Neural crest cell (in vitro differentiated cells): ENCODE data around the genes AKAP5 and PLEKHG3.

DNA sequence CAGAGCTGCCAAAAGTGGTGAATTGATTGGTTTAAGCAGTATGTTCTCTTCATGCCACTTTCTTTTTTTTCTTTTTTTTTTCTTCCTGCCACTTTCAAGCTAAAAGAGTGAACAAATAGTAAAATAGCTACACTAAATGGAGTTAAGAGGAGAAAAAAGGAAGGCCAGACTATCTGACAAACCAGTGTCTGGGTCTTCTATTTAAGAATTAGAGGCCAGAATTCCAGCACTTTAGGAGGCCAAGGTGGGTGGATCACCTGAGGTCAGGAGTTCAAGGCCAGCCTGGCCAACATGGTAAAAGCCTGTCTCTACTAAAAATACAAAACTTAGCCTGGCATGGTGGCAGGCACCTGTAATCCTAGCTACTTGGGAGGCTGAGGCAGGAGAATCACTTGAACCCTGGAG is 9.1 kb upstream of the WDR89 start:
- PRO-cap = no peak

DNA sequence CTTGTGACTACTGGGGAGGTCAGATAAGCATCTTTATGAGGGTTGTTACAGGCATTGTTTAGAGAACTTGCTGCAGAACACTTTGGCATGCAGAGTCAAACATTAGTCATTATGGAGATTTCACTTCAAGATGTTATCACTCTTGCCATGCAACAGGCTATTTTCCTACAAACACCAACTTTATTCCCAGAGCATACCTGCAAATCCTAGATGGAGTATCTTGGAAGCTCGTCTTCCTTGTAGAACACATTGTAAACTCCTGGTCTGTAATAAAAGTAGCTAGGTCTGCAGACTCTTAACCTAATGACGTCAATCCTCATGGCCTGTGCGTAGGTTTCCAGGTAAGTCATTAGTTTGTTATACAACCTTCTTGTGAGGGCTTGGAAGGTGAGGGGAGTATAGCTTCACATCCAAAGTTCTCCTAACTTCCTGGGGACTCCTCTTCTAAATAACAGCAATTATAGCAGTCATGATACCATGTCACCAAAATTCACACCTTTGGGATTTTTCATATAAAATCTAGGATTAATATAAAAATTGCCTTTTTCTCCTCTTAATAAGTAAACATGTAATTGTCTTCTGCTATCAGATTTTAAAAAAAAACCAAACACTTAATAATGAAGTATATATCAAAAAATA is 36.4 kb upstream of the WDR89 start:
- PRO-cap = no peak

- PRO-cap = no peak
These were observed 41.4 kb downstream of the SGPP1 start for GRCh38 chr14:63686475-63686811.

DNA sequence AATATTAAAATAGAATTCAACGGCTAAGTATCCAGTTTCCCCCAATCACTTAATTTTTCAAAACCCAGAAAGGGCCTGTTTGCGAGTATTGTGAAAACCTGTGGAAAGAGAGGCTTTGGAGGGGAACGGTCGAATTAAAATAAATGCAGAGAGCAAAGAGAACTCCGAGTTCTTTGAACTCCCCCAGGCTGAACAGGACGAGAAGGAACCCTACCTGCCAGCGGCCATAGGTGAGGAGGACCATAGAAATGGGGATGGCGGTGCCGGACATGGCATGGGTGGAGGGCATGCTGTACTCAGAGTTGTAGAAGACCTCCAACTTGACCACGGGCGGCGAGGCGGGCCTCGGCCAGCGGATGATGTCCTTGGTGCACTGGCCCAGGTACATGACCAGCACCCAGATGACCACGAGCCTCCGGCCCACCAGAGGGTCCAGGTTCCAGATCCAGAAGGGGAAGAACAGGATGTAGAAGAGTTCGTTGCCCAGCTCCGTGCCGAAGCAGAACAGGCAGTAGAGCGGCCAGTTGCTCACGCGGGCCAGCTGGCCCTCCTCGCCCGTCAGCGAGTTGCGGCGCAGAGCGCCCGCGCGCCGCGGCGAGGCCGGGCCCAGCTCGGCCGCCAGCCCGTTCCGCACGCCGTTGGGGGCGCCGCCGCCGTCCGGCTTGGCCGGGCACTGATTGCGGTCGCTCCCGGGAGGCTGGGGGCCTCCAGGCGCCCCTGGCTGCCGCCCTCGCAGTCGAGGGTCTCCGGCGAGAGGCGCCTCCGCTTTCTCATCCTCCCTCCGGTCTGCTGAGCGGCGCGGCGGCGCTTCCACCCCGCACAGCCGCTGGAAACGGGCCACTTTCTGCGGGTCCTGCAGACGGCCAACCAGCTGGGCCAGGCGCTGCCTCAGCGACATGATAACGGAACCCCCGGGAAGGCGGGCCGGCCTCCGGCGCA is 549 bp downstream of the SGPP1 start:
- PRO-cap = bidirectional peak, plus-strand start at position 653 of the sequence, minus-strand start at position 455 of the sequence; bidirectional peak, plus-strand start at position 735 of the sequence, minus-strand start at position 788 of the sequence

DNA sequence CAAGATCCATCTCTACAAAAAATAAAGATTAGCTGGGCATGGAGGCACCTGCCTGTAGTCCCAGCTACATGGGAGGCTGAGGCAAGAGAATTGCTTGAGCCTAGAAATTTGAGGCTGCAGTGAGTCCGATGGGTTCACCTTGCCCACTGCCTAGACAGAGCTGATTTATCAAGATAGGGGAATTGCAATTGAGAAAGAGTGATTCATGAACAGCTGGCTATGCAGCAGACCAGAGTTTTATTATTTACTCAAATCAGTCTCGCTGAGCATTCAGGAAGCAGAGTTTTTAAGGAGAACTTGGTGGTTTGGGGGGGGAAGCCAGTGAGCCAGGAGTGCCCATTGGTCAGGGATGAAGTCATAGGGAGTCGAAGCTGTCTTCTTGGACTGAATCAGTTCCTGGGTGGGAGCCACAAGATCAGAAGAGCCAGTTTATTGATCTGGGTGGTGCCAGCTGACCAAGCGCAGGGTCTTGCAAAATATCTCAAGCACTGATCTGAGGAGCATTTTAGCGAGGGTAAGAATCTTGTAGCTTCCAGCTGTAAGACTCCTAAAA is 24.9 kb upstream of the SGPP1 start:
- PRO-cap = no peak

DNA sequence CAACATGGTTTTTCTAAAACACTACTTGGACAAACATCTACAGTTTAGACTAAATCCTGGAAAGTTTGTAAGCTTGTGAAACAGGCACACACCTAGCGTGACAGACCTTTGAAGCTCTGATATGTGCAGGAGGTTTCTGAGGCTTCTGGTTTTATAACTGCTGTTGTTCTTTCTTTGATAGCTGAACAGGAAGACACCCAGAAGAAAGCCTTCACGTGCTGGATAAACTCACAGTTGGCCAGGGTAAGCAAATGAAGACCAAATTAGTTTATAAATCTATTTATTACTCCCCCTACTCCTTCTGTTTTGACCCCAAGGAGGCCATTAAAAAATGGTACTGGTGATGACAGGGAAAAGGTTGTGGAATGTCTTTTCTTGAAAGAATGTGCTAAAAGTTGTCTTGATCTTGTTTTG is 87.6 kb downstream of the SYNE2 start:
- PRO-cap = no peak

DNA sequence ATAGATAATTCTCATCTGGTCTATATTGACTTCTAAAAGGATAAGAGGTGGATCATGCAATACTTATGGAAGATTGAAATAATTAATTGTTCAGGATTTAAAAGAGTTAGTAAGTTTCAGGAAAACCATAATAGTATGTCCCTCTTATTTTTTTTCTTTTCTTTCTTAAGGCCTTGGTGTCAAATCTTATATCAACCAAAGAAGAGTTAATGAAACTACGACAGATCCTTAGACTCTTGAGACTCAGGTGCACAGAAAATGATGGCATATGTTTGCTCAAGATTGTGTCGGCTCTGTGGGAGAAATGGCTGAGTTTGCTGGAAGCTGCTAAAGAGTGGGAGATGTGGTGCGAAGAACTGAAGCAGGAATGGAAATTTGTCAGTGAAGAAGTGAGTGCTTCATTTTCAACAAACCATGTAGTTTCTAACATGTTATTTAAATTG is 212.5 kb downstream of the SYNE2 start:
- PRO-cap = no peak

- PRO-cap = no peak
These were observed 176.1 kb downstream of the ESR2 start for GRCh38 chr14:64118106-64118491.

DNA sequence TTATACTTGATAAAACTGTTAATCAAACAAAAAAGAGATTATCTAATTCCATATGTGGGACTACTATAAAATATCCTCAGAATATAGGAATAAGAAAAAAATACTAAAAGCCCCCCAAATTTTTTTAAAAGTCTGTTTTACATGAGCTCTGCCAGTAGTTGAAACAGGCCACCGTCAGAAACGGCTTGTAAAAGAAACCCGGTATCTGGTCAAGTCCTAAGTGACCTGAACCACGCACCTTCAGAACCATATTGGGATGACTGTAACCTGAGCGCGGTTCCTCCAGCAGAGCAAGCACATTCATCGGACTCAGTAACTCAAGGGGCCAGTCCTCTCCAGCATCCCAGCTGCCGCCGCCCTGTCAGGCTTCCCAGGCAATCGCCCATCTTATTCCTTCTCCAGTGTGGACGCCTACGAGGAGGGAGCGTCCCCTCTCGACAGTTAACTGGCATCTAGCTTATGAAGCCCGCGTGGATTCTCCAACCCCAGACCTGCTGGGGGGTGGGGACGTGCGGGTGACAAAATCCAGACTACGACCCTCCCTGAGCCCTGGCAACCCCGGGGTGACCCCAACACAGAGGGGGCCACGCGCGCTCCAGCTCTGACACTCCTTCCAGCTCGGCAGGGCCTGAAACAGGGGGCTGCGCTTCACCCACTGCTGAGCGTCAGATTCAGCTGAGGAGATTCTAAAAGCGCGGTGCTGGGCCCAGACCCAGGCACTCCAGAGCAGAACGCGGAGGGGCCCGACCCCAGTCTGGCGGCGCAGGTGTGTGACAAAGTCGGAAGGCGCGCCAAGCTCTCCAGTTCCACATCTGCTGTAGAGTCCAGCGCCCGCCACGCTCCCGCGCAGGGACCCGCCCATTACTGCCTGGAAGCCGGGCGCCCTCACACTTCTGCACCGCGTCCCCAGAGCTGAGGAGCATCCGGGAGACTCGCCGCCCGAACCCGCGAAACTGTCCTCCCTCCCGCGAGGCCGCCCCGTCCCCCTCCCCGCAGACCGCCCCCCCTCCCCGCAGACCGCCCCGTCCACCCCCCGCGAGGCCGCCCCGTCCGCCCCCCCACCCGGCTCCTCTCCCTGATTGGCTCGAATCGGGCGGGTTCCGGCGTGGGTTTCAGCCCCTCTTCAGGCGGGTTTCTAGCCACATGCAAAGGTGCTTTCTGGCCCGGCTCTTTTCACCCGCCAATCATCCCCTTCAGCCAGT is 43.9 kb upstream of the ESR2 start:
- PRO-cap = bidirectional peak, plus-strand start at position 328 of the sequence, minus-strand start at position 250 of the sequence; bidirectional peak, plus-strand start at position 488 of the sequence, minus-strand start at position 461 of the sequence; bidirectional peak, plus-strand start at position 888 of the sequence, minus-strand start at position 955 of the sequence

GRCh38 chr14:64464583-64465646 is at the start of gene AKAP5:
TSS of gene AKAP5 (plus strand) at chr14:64465499.
- PRO-cap = bidirectional peak, plus-strand start at chr14:64465501, minus-strand start at chr14:64465352

DNA sequence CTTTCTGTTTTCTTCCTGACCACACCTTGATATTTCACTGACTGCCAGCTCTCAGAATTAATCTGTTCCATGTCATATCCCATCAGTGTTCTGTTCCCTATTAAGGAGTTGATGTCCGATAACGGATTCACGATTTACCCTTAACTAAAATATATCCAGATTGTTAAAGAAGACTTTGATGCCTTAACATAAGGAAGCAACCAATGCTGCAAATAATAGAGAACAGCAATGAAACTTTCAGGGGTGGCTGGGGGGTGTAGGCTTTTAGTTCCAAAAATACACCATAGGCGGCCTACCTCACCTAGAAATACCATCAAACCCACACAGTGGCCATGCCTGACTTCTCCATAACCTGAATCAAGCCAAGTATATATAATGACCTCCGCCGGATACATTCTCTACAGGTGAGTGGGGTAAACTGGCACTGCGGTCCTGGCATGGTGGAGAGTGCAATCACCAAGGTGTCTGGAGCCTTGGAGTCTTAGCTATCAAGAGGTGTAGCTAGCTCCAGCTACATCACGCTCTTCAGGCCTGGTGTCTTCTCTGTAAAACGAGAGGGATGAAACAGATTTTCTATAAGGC is 1.3 kb downstream of the ZBTB25 start:
- PRO-cap = no peak

DNA sequence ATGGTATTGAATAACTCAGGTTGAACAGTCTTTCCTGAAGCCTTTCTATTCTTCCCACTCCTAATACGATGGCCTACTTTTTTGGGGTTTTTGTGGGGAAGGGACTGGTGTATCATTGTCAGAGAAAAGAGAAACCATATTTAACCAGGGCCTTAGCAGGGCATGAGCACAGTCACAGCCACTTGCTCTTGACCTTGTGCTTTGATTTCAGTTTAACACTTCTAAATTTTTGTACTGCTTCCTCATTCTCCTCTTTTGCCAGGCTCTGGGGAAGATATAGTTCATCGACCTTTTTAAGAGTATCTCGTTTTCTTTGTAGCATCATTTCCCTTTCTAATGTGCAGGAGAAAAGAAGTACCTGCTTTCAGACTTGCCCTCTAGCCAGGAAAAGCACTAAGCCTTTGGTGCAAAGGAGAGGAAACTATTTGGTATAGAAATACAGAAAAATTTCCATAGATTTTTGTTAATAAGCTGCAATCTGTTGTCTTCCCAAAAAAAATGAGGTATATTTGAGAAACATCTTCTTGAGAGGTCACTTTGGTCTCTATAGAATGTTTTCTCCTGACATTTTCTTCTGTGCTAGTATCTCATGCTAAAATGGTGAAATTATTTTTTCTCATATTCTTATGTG is 2.2 kb downstream of the ZBTB1 start:
- PRO-cap = no peak

- PRO-cap = no peak
These were observed 19.3 kb downstream of the PPP1R36 start for GRCh38 chr14:64569082-64569430.

GRCh38 chr14:64702951-64703588 is 1.2 kb upstream of the PLEKHG3 start:
- PRO-cap = no peak

DNA sequence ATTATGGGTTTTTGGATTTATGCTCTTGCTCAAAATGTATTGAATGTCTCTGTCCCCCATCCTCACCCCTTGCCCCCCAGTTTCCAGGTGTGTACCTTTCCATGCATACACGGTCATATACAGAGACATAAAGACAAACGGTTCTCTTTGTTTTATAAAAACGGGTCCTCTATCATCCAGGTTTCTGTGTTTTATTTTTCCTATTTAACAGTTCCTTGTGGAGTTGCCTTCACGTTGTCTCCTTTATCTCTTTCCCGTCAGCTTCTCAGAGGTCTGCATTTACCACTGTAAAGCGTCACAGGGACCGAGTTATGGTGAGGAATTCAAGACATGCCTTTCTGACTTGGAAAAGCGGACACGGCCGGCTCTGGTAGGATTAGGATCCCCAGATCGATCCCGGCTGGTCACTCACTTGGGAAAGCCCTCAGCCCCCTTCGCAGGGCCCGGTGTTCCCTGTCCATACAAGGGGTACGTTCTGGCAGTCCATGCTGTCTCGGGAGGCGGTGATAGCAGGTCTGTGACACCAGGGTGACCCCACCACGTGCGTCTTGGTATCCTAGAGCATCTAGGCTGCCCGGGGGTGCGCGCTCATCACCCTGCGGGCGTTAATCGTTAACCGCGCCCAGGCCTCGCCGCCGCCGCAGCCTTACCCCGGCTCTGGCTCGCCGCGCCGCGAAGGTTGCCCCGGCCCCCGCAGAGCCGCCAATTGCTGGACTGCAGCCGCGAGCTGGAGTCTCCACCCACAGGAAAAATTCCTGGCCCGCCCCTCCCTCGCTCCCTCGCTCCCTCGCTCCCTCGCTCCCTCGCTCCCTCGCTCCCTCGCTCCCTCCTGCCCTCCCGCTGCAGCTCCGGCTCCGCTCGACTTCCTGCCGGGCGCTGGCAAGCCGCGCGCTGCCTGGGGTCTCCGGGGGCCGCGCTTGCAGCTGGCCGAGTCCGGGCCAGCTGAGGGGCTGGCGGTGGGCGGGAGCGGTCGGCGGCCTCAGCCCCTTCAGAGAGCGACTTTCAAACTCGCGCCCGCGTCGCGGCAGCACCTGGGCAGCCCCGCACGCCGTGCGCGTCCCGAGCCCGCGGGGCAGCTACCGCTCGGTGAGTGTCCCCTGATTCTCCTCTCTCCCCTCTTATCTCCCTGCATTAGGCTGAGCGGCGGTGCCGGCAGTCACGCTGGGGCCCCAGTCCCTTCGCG is at the start of gene PLEKHG3:
Gene PLEKHG3, plus strand, starts transcription at position 806 of the 1,183 bp plus-strand sequence.
- PRO-cap = unidirectional peak, plus-strand start at position 411 of the sequence; bidirectional peak, plus-strand start at position 861 of the sequence, minus-strand start at position 659 of the sequence; bidirectional peak, plus-strand start at position 1,131 of the sequence, minus-strand start at position 1,106 of the sequence

GRCh38 chr14:64717285-64717554 is 13.0 kb downstream of the PLEKHG3 start:
- PRO-cap = no peak

DNA sequence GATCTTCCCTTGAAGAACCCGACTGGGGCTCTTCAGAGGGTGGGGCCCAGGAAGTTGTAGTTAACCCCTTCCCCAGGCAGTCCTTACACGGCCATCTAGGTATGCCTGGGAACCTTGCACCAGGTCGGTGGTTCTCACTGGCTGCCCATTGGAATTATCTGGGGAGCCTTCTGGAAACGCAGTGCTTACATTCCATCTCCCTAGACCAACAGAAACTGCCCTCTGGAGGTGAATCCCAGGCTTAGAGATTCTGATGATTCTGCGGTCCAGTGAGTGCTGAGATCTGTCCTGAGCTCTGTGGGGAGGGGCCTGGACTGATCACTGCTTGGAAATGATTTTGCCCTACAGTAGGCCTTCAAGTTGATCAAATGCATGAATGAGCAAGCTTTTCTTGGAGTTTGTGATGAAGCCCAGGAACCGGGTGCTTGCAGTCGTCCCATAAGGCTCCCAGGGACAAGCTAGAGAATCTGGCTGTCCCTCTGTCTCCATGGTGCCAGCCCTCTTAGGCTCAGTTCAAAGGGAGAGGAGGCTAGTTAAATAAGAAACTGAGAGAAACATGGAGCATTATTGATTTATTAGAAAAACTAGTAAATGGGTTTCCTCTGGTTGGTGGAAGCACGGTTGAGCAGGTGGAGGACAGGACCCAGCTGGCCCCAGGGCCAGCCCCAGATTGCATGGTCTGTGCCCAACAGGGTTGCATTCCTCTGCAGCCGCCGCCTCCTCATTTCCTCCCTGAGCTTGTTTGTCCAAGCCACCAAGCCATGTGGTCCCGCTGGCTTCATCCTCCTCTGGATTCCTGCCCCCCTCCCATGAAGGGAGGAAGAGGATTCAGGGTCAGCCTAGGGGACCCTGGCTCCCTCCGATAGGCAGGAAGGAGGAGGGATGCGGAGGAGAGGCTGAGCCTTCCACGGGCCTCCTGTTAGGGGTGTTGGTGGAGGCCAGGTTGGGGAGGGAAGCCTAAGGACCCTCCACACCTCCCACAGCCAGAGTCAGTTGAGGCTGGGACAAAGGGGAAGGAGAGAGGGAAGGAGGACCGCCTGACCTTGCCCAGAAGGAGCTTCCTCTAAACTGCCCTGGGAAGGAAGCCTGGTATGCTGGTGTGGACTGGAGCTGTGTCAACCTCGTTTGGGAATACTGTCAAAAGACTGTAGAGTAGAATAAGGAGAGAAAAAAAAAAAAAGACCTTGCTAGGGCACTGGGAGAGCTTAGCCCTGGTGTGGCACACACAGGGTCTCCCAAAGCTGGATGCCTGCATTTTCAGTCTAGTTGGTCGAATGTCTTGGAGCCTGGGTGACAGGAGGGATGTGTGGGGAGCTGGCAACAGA is 42.0 kb downstream of the PLEKHG3 start:
- PRO-cap = no peak

DNA sequence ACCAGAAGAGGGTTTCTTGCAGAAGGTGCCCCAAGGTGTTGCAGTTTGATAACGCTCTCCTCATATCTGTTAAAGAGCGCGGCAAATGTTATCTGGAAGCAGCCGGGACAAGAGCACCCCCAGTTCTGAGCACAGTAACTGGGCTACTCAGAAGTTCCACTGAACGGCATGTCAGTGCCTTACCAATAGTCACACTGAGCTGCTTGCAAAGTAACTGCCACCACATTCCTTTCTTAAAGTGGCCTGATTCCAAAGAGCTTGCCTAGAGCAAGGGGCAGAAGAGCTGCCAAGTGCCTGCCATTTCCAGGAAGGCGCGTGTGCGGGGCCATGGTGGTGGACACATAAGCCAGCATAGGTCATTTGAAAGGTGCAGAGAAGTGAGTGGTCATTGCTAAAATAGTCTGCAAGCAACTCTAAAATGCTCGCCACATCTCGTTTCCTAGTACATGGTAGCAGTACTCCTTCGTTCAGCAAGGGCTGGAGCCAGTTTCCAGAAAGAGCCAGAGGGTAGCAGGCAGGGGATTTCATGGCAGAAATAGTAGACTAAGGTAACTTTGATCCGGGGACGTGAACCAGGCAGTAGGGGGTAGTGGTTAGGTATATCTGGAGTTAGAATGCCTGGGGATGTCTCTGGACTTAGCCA is 37.8 kb downstream of the SPTB start:
- PRO-cap = no peak

DNA sequence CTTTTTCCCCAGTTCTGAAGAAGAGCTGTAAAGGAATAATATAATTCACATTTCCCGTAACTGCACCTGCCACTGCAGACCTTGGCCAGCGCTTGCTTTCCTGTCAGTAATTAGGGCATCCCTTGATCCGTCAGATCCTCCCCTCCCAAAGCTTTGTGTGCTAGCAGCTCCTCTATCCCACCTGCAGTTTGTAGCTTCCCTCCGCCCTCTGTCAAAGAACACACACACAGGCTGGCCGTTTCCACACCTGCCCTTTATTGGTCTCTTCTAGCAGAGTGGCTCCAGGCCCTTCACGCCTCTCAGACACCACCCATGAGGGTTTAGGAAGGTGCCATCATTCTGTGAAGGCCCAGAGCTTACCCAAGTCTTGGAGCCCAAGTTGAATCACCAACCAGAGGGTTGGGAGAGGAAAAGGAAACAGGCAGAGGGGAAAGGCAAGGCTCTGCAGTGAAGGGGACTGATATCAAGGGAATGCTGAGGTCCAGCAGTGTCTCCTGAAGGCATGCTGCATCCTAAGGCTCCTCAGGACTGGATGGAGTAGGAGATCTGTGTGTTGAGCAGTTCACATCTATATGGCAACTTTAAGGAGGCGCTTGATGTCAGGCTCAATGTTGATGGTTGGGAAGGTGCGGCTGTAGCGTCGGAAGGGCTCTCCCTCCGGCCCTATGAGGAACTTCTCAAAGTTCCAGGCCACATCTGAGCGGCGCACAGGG is 3.5 kb downstream of the GPX2 start:
- PRO-cap = no peak

GRCh38 chr14:64947458-64948254 is 5.1 kb upstream of the GPX2 start:
- PRO-cap = no peak